Measurements from ENCODE around the gene LDLRAD1.

DNA sequence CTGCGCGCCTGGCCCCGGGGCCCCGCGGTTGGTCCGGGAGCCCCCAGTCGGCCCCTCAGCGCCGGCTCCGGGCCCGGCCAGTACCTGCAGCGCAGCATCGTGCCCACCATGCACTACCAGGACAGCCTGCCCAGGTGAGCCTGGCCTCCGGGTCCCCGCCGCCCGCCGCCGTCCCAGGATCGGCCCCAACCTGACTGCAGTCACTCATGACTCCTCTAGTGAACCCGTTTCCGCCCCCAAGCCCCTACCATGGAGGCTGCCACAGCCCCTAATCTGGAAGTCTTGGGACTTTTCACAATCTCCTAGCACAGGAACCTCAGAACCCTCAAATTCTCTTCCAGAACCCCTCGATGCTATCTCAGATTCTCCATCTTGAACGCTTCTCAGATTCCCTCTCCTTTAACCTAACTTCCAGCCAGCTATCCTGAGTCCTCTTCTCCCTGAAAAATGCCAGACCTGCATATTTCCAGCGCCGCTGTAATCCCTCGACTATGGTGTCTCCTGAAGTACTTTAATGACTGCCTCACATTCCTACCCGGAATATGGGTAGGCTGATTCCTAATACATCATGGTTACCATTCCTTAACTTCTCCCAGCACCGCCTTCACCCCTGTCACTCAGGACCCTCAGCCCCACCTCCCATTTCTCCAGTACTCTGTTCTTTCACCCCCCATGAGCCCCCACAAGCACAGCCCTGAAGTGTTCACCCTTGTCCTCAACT, 498 bp downstream of the CPT2 start:
- RRBS = 1% methylated on average over 7 of the region's 29 CpGs

GRCh38 chr1:53238109-53238395, 266 bp downstream of the MAGOH start:
- RRBS = no CpG with 5 or more reads among the region's 18 CpGs

DNA sequence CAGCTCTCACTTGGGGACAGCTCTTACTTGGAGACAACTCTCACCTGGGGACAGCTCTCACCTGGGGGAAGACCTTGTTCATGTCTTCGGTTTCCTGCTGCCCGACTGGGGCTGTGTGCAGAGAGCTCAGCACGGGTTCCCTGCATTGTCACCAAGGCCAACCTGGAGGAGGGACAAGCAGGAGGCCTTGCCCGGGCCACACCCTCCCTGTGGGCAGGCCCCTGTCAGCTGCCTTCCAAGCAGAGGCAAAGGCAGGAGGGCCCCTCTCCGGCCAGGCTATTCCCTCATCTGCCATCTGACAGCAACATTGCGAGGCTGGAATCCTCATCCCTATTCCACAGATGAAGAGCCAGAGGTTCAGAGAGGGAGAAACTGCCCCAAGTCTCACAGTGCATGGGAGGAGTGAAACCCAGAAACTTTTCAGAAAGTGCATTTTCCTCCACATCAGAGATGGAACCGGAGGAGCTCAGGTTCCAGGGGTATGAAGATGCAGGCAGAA, at the start of gene LDLRAD1:
Gene LDLRAD1 (minus strand): TSS at position 156 of the 499 bp plus-strand sequence.
- RRBS = 3% methylated on average over 2 of the region's 7 CpGs

GRCh38 chr1:54124492-54124981, 28.3 kb downstream of the CDCP2 start:
- RRBS = no CpG with 5 or more reads among the region's 11 CpGs

GRCh38 chr1:54404320-54404804, 143.7 kb upstream of the ACOT11 start:
- RRBS = no CpG with 5 or more reads among the region's 12 CpGs

- RRBS = no CpG with 5 or more reads among the region's 6 CpGs
These were observed 57.2 kb upstream of the ACOT11 start for GRCh38 chr1:54490841-54491265.

- RRBS = no CpG with 5 or more reads among the region's 9 CpGs
These were observed 404 bp upstream of the TTC22 start for GRCh38 chr1:54801487-54801967.

DNA sequence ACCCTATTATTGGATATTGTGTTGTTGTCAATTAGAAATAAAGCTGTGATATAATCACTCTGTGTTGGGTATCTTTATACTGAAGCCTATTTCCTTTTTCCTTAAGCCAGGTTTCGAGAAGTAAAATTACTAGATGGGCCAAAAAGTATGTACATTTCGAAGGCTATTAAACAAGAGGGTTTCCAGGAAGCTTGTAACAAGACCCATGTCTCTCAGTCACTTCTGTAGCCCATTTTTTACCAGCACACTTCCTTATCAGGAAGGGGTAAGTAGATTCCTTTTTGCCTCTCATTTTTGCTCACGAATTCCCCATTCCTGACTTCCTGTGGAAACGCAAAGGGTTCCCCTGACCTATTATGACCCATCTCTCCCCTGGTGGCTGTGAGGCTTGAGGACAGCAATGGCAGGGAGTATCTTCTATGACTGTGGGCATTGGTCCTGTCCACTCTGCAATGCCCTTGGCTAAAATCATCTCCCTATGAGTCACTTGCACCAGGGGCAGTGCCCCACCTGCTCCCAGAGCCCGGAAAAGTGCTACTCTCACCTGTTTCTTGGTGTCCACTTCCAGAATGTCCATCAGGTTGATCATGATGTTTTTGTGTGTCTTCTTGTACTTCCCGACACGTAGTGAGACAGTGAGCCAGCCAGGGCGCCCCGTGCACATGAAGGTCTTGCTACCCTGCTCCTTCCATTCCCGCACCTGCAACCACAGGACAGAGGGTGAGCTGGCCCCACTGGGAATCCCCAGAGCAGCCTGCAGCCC, 3.7 kb downstream of the DHCR24 start:
- RRBS = no CpG with 5 or more reads among the region's 10 CpGs

GRCh38 chr1:54887756-54888892, 1.1 kb upstream of the DHCR24 start:
- RRBS = no CpG with 5 or more reads among the region's 14 CpGs

- RRBS = no CpG with 5 or more reads among the region's 2 CpGs
These were observed 34.9 kb upstream of the TMEM61 start for GRCh38 chr1:54945557-54945869.

GRCh38 chr1:54965948-54966422, 14.4 kb upstream of the TMEM61 start:
- RRBS = no CpG with 5 or more reads among the region's 7 CpGs

DNA sequence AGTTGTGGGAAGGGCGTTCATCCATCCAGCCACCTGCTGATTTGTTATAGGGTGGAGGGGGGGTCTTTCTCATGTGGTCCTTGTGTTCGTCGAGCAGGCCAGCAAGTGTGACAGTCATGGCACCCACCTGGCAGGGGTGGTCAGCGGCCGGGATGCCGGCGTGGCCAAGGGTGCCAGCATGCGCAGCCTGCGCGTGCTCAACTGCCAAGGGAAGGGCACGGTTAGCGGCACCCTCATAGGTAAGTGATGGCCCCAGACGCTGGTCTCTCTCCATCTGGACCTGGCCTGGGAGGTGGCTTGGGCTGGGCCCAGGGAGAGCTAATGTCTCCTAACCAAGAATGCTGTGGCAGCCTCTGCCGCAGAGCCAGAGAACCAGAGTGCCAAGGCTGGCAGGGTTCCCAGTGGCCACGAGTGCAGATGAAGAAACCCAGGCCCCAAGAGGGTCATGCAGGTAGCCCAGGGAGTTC, 13.2 kb downstream of the PCSK9 start:
- RRBS = no CpG with 5 or more reads among the region's 15 CpGs

DNA sequence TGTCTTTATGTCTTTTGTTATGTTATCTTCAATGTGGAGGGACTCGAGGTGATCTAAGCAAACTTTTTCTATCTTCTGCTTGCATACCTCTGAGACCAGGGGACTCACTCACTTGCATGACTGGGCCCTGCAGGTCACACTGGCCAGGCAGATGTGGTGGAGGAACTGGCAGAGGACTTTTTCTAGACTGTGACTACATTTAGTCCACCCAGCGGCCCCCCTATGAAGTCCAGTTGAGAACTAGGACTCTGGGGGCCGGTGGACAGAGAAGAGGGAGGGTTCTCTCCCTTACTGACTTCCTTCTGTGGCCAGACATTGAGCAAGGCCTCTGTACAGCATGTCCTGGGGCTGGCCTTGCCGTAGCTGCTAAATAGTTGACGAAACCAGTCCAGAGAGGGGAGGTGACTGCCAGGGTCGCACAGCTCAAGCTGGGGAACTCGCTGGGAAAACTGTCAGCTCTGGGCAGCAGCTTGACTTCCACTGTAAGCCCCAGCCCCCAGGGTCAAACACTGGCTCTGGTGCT, 13.8 kb downstream of the PCSK9 start:
- RRBS = no CpG with 5 or more reads among the region's 7 CpGs

- RRBS = no CpG with 5 or more reads among the region's 2 CpGs
These were observed 14.3 kb downstream of the PCSK9 start for GRCh38 chr1:55053608-55053994.

DNA sequence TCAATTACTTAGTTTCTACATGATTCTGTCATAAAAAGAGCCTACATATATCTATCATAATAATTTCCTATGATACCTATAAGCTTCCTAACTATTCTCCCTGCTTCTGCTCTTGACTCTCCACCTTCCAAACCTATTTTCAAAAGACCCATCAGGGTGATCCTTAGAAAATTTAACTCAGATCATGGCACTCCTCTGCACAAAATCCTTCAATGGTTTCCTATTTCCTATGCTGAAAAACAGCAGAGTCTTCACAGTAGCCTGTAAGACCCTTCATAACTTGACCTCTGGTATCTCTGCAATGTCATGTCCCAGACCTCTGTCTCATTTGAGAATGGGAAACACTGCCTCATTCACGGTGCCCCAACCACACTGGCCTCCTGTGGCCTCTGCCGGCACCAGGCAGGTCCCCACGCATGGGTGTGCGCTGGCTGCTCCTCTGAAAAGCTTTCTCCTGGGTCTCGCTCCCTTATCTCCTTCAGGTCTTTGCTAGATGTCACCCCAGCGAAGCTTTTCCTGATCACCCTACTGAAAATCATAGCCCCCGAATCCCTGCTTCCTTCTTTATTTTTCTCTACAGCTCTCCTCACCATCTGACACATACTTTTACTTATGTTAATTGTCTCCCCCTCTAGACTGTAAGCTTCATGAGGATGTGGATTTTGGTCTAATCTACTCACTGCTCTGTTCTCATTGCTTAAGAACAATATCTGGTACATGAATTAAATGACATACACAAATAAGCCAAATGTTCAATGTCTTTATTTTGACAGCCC, 86.7 kb downstream of the PCSK9 start:
- RRBS = no CpG with 5 or more reads among the region's 7 CpGs

GRCh38 chr1:55138169-55139177, 76.7 kb downstream of the USP24 start:
- RRBS = no CpG with 5 or more reads among the region's 7 CpGs

DNA sequence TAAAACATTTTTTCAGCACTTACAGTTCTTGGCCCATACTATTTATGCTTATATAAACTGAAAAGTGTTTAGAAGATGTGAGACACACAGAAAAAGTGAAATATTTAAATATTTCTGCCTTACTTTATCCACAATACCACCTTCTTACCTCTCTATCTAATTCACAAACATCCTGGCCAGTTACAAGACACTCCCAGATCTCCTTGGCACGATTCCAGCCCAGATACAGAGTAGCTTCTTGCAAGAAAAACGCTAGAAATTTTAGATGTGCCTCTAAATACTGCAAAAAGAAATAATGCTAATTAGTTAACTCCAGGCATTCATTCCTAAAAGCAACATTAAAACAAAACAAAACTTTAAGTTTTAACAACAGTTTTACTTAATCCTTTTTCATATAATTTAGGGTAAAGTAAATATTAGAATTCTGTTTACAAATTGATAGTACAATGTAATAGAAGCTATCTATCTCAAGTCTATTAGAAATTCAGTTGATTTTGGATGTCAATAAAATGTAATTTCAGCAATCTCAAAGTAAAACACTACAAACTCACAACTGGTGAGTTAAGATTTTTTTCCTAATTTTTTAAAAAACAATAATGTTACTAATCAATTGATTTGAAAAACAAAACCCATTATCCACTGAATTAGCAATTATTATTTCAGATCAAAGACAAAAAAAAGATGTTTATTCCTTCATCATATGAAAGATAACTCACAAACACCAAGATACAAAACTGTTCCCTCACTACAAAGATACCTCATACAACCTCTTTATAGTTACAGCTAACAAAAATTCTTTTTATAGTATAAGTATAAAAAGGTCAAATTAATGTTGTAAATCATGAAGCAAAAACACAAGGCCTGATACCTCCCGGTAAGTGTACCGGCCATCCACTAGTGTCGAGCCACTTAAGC, 68.1 kb downstream of the USP24 start:
- RRBS = no CpG with 5 or more reads among the region's 5 CpGs

DNA sequence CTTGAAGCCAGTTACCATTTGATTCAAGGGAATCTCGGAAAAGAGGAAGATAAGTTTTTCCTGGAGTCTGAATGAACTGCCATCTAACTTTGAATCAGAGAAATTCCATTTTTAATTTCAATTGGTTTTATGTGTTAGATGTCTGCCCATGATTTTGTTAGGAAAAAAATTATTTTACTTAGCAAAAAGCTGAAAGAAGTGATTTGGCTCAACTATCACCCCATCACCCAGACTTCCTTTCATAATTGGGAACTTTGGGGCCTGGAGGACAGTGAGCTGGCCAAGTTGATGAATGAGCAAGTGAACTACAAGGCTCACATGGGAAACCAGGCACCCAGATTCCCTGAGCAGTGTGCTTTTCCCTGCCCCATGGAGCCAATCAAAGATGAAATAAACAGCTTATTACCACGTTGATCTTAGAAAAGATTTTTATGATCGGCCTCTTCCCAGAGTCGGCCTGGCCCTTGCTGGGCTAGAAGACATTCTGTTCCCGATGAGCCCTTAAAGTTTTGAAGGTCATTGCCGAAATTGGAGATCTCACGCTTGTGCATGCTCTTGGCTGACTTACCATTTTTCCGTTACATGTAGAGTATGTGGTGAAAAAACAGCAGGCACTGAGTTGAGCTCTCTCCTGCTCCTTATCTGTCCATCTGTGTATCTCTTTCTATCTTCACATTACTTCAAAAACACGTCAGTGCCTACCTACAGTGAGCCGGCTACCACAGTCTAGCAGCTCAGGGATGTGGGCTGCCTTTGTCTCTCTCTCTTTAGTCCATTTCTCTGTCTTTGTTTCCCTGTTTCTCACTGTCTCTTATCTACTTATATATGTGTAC, 248.6 kb upstream of the USP24 start:
- RRBS = no CpG with 5 or more reads among the region's 10 CpGs

GRCh38 chr1:56357891-56358221, 221.5 kb downstream of the PLPP3 start:
- RRBS = no CpG with 5 or more reads among the region's 3 CpGs

DNA sequence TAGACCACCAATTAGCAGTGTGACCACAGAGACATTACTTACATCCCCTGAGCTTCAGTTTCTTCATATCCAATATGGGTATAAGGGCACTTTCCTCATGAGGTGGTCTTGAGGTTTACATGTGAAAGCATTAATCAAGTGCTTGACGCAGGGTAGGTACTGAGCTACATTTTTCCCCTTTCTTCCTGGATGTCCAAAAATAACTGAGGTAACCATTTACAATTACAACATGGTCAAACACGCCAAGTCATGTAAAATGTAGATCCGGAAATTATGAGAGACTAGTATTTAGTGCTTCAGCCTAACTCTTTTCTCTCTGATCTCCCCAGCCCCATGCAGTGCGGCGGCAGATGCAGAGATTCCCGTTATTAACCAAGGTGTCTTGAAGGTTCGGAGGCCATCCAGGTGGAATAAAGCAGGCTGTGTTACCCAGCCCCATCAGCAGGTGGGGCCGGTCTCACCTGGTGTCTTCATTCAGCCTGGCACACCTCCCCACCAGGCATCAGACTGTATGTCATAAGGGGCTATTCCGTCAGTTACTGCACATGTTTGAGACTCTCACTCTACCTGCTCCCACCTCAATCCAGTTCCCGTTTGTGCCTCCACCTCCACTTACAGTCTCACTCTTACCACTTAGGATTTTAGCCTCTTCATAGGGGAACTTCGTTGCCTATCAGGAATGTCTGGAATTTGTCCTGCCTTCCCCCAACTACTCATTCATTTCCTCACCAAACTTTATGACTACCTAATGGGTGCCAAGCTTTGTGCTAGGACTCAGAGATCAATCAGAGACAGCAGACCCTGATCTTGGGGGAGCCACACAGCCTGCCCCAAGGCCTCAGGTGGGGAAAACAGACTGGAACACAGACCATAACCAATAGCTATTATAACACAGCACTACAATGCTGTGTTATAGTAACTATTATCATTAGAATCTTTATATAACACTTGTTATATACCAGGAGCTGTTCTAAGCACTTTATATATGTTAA, 170.2 kb downstream of the PLPP3 start:
- RRBS = no CpG with 5 or more reads among the region's 11 CpGs